ENCODE measurements around a stretch of chr6.

GRCh38 chr6:17393791-17394520 is 561 bp downstream of the CAP2 start:
- PRO-cap, result unidirectional peak, plus-strand start at chr6:17393841

GRCh38 chr6:17405788-17406339 is 12.5 kb downstream of the CAP2 start:
- PRO-cap, result no peak

GRCh38 chr6:17602960-17603433 is 2.9 kb downstream of the FAM8A1 start:
- PRO-cap, result no peak

DNA sequence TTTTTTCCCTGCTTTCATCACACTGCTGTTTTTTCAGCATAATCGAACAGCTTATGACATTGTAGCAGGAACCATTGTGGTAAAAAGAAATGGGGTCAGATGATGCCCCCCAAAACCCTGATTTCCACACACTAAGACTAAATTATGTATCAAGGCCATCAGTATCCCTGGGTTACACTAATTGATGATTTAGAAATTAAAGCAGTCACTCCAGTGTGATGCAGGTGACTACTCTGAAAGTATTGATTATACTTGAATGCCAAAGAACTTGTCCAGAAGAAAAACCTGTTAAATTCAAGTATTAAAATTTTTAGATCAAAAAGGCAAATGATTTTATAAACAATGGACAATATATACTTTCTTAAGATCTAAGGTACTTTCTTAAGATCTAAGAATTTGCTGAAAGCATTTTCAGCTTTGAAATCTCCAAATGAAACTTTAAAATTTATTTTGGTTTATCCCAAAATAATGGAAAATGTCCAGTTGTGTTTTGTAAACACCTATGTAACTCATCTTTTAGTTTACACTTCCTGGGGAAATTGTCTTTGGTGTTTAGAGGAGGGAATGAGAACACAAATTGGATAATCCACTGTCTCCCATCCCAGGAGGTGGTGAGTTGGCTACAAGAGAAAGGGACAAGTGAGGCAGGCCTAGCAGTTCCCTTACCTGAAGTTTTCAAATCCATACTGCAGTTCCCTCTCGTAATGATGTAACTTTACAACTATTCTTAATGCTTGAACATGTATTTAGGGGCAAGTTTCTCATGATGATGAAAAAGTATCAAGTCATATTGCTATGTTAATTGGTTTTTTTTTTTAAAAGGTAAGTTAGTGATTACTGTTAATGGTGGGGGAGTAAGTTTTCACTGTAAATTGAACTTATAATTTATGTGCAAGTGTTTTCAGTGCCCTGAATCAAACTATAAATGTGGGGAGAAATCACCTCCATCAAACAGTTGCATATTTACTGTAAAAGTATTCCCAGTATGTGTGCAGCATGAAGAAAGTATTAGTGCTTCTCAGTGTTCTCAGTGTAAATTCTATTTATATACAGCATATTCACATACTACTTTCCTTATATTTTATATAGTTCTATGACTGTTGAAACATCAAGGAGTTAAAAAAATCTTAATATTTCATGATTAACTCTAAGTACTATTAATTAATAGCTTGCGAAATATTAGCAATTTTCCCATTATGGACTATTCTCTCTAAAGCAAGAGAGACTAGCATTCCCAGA is 8.6 kb downstream of the FAM8A1 start:
- PRO-cap, result no peak

DNA sequence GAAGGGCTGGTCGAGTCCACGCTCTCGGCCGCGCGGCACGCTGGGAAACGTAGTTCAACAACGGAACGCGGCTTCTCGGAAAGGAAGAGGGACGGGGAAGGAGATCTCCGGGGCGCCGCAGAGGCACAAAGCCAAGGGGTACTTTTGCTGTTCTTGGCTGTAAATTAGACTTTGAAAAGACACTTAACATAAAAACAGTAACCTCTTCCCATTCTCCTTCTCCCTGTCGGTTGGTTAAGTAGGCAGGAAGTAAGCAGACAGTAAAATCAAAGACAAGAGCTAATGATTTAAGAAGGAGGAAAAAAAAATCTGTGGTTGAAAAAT is 228 bp upstream of the NUP153 start:
- PRO-cap, result bidirectional peak, plus-strand start at position 99 of the sequence, minus-strand start outside the sequence

DNA sequence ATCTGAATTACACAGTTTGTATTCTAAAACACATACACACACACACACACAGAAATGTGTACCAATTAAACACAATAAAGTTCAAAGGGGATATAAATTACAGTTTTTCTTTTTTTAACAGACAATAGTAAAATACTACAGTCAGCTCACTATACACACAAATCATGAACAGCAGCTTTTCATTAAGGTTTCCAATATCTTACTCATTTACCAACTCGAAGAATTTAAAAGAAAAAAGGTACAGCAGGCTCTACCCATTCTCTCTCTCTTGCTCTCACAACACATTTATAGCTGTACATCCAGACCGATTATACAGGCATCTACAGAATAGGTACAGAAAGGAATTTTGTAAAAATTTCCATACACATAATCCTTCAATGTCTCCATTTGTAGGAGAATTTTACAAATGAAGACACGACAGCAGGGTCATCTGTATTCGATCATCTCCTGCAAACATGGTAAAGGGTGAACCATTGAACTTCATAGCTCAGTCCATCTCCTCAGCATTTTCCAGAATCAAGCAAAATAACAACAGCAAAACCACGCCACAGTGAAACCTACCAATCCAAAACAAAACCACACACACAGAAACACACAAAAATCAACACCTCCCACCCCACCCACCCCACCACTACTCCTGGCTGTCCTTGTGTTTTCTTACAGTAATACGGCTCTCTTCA is 52.7 kb upstream of the NUP153 start:
- PRO-cap, result no peak

DNA sequence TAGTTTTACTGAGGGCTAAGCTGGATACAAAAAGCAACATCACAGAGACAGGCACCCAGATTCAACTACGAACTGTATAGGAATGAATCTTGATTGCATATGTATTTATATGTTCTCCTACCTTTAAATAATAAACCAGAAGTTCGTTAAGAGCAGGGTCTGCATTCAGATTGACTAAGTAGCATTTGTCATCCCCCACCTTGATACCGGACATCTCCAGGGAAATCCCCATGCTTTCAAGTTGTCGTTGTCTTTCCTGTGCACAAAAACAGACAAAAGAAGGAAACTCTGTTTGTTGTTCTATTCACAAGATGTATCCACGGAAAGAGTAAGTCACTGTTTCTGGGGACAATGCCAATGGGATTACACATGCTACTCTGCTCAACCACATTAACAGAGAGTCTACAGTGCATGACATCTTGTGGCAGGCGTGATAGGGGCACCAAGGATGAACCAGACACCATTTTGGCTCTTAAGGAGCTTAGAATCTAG is 124.3 kb upstream of the NUP153 start:
- PRO-cap, result no peak

DNA sequence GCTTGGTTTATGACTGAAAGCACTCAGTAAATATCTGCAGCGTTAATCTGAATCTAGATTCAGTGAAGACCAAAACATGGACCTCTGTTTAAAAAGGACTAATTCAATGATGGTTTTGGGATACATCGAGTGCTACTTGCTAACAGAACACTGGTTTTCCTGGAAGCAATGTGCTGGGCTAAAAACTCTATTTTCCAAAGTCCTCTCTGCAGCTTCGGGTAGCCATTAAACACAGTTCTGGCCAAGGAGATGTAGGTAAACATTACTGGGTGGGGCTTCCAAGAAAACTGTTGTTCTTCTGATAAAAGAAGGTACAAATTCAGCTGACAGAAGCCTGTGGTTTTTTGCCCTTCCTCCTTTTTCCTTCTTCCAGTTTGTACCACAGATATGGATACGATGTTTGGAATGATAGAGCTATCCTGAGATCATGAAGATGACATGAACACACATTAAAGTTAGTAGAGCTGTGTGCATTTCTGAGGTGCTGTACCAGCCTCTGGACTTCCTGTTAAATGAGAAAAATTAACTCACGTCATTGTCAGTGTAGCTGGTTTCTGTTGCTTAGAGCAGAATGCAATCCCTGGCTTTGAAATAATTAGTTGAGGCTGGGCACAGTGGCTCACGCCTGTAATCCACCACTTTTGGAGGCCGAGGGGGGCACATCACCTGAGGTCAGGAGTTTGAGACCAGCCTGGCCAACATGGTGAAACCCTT is 136.6 kb upstream of the NUP153 start:
- PRO-cap, result no peak

DNA sequence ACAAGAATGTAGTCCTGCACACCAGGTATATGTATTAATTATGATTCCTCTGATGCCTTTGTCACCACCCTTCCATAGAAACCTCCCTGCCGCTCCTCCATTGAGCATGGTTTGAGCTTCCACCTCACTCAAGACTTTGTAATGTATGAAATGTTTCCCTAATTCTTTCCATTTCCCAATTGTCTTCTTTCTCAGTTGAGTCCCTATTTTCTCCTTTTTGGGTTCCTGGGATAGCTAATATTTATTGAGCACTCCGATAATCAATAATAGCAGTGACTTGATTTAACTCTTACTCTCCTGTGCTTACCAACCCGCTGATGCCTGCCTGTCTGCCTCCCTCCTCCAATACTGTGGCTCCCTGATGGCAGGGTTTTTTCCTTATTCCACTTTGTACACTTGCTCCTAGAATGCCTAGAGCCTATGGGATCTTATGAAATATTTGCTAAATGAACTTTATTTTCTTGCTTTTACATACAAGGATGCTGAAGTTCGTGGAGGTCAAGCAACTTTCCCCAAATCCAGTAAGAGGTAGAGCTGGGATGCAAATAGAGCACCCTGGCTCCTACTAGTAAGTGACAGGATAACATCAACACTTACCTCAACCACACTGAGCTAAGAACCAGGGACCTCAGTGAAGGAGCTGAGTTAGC is 136.8 kb downstream of the KIF13A start:
- PRO-cap, result no peak

DNA sequence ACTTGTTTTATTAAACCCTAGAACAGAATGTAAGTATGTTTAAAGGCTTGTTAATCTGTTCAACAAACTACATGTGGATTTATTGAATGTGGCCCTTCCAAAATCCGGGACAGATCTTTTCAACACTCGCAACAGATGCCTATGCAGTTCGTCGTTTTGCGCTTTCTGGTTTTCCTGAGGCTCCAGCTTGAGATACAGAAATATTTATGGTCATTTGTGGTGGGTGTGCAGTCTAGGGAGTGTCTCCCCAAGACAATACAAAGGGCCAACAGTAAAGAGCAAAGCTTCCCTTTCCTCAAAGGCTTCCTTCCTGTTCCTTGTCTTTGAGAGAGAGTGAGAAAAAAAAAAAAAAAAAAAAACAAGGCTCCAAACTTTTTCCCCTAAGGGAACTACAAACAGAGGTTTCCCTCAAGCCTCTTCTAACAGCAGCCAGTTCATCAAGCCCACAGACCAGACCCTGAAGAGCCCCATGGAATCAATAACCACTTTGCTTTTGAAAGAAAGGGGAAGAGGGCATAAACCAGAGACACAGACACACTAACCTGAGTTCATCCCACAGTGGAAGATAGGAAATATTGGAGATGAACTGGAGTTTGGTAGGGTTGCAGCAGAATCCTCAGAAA is 14.8 kb downstream of the KIF13A start:
- PRO-cap, result no peak

DNA sequence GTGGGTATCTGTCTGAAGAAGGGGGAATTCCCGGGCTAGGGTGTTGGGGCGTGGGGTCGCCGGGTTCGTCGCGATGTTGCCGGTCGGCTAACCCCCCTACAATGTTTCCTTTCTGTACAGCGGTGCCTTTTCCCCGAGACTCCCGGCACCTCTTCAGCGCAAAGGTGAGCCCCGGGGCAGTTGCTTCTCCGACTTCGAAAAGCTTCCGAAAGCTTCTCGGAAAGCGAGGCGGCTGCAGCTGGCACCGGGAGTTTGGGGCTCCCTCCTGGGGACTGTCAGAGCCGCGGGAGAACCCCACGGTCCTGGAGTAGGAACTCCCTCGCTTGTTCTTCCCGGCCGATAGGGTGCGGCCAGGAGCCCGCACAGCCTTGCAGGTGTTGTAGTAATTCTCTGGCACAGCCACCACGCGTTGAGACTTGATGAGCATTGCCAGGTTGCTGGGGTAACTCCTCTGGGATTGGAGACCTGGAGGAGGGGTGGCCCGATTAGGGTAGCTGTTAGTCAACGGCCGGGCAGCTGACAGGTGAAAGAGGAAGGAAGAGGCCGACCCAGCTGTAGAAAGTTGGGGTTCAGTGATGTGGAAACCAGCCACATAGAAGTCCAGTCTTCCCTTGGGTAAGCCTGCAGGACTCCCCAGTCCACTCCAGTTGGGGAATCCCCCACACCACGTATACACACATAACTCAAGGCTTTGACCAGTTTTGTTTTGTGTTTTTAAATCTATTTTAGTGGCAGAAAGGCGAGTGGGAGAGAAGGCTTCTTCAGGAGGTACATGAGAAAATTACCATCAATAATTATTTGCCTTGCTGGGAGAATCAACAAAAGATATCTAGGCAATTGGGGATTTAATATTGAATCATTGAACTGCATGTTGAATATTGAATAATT is 785 bp downstream of the KDM1B start:
- PRO-cap, result unidirectional peak, minus-strand start at position 428 of the sequence

- PRO-cap, result no peak
Measured at GRCh38 chr6:18159749-18160129, 4.5 kb downstream of the KDM1B start.

DNA sequence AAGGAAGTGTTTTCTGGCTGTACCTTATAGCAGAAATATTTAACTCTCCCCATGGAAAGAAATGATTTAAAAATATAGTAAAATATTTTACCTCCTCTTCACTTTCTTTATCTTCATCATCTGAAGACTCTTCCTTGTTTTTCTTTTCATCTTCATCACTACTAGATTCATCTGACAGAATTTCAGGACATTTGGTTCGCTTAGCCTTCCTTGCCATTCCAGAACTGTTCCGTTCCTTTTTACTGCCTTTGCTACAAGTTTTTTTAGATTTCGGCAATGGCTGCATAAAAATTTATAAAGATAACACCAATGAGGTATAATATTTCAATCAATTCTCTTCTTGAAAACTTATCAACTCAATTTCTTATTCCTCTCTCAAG is 14.8 kb downstream of the DEK start:
- PRO-cap, result no peak

DNA sequence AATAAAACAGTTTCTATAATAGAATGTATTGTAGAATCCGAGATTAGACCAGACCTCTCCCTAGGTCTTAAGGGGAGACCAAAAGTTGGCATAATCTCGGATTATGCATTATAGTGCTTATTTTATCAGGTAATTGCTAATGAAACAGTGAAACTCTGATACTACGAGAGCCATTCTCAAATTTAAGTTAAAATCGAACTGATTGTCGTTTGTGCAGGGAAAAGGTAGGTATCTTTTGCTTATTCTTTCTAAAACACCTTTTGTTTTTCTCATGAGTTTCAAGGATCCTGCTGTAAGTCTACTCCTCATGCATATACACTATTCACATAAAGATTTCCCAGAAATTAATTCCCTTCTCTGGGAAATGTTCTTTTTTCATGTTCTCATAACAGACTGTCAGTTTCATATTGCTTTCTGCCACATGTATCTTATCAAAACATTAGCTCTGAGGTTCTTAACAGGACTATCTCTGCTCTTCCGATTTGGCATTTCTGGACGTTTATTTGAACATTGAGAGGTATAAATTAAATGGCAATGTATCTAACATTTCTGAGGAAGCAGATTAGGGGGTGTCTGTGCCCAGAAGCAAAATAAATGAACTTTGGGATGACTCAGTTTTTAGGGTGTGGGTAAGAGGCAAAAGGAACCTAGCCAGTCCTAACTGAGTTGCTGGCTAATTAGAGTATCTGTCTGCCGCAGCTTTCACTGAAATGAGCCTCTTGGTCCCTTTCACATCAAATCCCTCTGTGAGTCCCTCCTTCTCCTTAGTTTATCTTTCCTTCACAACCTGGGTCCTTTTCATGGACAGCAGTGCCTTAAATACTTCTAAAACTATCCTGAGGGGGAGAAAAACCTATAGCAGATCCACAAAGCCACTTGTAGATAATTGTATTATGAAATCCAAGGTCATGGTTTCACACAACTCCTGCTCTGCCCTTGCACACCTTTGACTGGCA is 979 bp downstream of the RNF144B start:
- PRO-cap, result no peak

DNA sequence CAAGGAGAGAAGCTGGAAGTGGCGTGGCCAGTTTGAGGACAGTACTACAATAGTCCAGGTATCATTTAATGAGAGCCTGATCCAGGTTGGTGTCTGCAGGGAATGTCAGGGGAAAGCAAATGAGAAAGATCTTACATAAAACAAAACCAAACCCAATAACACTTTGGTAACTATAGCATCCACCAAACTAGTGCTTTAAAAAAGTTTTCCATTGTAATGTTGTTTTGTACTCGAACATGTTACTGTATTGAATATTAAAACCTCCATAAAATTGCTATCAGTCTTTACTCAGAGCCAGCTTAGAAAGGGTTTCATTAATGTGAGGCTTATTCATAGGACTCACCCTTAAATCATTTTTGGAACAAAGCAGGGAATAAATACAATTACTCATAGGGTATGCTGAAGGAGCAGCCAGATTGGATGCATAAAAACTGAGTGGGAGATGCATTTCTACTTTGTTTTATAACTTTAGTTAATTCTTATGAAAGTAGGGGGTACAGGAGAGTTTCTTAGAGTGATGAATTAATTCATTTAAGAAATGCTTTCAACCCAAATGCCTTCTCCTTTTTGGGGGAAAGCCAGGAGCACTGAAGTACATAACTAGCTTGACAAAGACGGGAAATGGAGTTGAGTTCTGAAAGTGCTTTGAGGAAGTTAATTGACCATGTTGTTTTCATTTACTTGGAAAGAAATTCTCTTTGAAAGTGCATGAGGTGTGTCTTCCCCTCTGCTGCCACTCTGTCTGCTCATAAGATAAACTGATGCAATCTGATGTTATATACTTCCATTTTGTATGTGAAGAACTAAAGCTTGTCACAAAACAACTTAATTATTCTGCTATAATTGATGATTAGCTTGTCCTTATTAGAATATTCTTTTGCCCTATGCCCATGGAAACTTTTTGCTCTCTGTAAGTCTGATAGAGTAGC is 90.3 kb downstream of the RNF144B start:
- PRO-cap, result no peak

- PRO-cap, result no peak
Measured at GRCh38 chr6:19180546-19181307, 656.4 kb upstream of the ID4 start.

- PRO-cap, result no peak
Measured at GRCh38 chr6:19805131-19806004, 31.8 kb upstream of the ID4 start.

- PRO-cap, result no peak
Measured at GRCh38 chr6:19822675-19823073, 14.5 kb upstream of the ID4 start.

GRCh38 chr6:19851259-19852032 is 14.3 kb downstream of the ID4 start:
- PRO-cap, result no peak

GRCh38 chr6:20217146-20218338 is 5.3 kb upstream of the MBOAT1 start:
- PRO-cap, result no peak

All from REH cell (cell line).